H4 (cell line): ENCODE data around the genes CHPF2 and GALNT11.

- RAMPAGE, long total RNA: no peak
These were observed 1.1 kb downstream of the AGAP3 start for GRCh38 chr7:151087121-151088093.

GRCh38 chr7:151088589-151088836 lies 2.2 kb downstream of the AGAP3 start:
- RAMPAGE, long total RNA: no peak

DNA sequence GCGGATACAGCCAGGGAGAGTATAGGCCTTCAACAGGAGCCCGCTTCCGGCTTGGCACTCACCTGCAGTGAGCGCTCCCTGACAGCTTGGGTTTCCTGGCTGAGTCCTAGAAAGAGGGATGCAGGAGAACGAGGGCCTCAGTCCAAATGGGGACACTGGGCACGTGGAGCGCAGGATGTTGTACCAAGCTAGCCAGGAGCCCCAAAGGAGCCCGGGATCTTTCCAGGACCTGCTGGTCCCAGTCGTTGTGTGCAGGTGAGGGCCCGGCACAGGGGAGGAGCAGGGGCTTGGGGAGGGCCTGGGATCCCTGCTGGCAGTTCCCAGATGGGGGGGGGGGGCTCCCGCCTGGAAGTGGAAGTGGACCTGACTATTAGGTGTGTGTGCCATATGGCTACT lies 3.6 kb downstream of the AGAP3 start:
- RAMPAGE, long total RNA: no peak

DNA sequence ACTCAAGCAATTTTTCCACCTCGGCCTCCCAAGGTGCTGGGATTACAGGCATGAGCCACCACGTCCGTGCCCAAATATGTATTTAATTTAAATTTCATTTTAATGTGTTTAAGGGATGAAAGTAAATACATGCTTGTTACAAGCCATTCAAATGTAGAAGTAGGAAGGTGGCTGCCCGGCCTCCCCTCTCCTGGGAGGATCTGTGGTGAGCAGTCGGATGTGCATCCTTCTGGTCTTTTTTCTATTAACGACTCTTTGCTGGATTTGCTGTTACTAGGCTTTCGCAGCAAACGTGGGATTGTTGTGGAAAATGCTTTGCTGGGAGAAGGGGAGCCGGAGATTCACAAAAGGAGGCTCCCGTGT lies 7.1 kb downstream of the AGAP3 start:
- RAMPAGE, long total RNA: no peak

DNA sequence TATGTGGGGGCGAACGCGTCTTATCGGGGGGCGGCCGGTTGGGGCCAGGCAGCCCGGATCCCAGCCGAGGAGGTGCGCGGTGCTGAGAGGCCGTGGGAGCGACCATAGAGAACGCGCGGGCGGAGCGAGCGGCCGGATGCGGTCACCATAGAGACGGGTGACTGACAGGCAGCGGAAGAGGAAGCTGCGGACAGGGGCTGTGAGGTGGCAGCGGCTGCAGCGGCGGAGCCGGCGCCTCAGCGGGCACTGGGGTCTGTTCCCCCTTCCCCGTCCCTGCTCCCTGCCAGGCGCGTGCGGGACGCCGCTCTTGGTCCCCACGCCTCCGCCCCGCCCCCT lies at the start of gene CHPF2:
Gene CHPF2, plus strand, starts transcription at position 177 of the 336 bp plus-strand sequence.
- RAMPAGE, long total RNA: no peak

- RAMPAGE, long total RNA: no peak
These were observed 4.0 kb downstream of the CHPF2 start for GRCh38 chr7:151235863-151237187.

DNA sequence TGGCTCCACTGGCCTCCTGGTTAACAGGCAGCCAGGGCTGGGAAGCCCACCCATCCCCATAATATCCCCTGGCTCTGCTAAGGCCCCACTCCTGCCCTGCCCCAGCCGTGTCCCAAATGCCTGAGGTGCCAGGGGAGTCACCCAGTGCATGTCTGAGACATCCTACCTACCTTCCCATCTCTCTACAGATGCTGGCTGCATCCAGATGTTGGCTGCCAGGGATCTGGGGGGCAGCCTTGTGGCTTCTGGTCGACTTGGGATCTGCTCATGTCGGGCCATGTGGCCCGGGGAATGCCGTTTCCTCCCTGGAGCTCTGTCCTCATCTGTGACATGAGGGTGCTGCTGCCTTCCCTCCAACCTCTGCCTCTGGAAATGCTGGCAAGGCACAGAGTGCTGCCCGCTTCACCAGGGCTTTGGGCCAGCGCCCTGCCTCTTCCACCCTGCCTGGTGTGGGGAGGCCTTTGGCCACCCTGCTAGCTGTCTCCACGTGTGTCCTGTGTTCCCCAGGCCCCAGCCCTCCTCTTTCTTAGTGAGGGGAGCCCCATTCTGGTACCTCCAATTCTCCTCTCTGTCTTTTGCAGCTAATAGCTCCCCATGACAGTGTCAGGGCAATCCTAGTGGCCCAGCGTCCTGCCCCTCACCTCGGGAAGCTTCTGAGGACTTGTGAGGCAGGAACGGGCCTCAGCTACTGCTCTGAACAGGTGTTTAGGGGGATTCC lies 5.8 kb upstream of the SMARCD3 start:
- RAMPAGE, long total RNA: no peak

DNA sequence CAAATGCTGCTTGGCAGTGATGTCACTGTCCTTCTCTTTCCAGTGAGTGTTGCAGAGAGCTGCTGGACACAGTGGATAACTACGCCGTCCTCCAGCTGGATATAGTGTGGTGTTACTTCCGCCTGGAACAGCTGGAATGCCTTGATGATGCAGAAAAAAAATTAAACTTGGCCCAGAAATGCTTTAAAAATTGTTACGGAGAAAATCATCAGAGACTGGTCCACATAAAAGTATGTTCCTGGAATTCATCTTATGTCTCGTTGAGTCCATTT lies 25.2 kb downstream of the NUB1 start:
- RAMPAGE, long total RNA: no peak

- RAMPAGE, long total RNA: no peak
These were observed 7.0 kb downstream of the CRYGN start for GRCh38 chr7:151432907-151433379.

GRCh38 chr7:151440726-151441069 lies 757 bp upstream of the CRYGN start:
- RAMPAGE, long total RNA: no peak

DNA sequence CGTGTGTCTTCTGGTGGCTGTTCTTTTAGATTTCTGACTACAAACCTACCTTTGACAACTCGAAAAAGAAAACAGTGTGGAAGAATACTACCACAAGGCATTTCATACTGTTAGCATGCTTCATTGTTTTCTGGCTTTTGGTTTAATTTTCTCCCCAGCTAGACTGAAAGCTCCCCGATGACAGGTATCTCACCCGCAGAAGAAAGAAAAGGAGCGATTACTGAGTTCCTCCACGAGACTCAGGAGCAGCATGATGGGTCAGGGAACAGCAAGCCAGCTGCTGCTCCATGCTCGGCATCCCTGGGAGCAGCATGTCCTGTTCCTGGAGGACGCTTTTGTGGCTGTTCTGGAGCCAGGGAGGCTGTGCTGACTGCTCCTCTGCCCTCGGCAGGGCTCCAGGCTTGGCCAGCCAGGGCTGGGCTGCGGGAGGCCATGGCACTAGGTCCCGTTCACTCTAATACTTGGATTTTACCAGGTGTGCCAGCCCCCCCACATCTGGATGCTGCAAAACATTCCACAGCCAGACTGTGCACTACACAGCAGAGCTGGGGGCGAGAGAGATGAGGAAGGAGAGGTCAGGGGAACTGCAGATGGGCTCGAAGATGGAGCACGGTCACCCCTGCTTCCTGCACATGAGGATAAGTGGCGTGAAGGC lies 133.3 kb downstream of the PRKAG2 start:
- RAMPAGE, long total RNA: no peak

- RAMPAGE, long total RNA: no peak
These were observed 10.3 kb downstream of the PRKAG2 start for GRCh38 chr7:151866633-151867095.

GRCh38 chr7:151867789-151868886 lies 8.8 kb downstream of the PRKAG2 start:
- RAMPAGE, long total RNA: no peak

- RAMPAGE, long total RNA: no peak
These were observed 1.2 kb downstream of the PRKAG2 start for GRCh38 chr7:151875624-151876228.

- RAMPAGE, long total RNA: no peak
These were observed 24.1 kb upstream of the PRKAG2 start for GRCh38 chr7:151901014-151901484.

- RAMPAGE, long total RNA: no peak
These were observed 30.5 kb upstream of the GALNTL5 start for GRCh38 chr7:151925353-151926515.

DNA sequence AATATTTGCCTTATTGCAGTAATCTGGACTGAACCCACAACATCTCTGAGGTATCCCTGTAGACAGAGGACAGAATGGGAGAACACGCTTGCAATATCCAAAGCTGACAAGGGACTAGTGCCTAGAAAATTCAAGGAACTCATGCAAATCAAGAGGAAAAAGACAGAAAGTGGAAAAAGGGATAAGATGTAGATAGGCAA lies 16.1 kb upstream of the GALNTL5 start:
- RAMPAGE, long total RNA: no peak

GRCh38 chr7:151941106-151941520 lies 15.1 kb upstream of the GALNTL5 start:
- RAMPAGE, long total RNA: no peak

- RAMPAGE, long total RNA: no peak
These were observed at the start of gene GALNT11 for GRCh38 chr7:152025196-152026427. GALNT11 (plus strand) TSS chr7:152025674.

DNA sequence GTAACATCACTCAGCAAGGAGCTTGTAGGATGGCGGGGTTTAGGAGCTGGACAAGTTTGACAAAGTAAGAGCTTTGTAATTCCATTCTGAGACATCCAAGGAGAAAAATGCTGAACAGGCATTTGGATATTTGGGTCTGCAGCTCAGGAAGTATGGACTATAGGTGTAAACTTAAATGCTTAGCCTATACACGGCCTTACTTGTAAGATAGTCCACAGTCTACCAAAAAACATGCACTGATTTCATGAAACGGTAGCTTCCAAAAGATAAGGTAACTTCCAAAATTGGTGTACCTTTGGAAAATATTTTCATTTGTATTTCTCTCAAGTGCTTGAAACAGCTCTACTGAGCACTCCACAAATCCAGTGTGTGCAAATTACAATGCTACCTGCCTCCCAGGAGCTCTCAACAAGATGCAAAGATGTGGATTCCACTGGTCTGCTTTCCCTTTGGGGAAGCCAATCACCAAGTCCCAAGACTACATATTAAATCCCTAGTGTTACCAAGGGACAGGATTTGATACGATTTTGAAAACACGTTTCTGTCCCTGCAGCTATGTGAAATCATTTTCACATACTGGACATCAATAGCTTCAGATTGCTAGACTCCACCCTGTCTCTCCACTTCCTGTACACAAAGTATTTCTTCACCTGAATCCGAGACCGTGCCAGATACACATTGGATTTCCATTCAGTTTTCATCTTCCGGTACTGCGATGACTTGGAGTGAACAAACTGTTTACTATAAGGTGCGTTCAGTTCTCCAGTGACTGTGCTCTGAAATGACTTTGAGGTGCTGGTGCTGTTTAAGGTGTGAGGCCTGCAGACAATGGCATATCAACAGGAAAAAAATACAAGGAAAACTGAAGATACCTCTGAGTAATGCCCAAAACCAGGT lies 118.8 kb downstream of the GALNT11 start:
- RAMPAGE, long total RNA: no peak